Measurements from ENCODE around the genes SLFN11, MMP28 and HEATR9.

DNA sequence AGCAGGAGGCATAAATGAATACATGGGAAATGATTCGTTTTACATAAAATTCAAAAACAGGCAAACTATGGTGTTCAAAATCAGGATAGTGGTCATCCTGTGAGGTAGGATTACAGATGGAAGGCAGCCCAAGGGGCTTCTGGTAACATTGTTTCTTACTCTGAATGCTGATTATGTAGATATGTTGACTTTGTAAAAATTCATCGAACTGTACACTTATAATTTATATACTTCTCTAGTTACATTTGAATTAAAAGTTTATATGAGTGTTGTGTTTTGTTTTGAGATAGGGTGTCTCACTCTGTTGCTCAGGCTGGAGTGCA is 24.9 kb downstream of the RFFL start:
- PRO-cap = no peak

GRCh38 chr17:35044693-35045358 is 18.7 kb downstream of the RFFL start:
- PRO-cap = no peak

- PRO-cap = no peak
Observed at GRCh38 chr17:35051074-35051662, 12.3 kb downstream of the RFFL start.

GRCh38 chr17:35051663-35052214 is 11.8 kb downstream of the RFFL start:
- PRO-cap = no peak

DNA sequence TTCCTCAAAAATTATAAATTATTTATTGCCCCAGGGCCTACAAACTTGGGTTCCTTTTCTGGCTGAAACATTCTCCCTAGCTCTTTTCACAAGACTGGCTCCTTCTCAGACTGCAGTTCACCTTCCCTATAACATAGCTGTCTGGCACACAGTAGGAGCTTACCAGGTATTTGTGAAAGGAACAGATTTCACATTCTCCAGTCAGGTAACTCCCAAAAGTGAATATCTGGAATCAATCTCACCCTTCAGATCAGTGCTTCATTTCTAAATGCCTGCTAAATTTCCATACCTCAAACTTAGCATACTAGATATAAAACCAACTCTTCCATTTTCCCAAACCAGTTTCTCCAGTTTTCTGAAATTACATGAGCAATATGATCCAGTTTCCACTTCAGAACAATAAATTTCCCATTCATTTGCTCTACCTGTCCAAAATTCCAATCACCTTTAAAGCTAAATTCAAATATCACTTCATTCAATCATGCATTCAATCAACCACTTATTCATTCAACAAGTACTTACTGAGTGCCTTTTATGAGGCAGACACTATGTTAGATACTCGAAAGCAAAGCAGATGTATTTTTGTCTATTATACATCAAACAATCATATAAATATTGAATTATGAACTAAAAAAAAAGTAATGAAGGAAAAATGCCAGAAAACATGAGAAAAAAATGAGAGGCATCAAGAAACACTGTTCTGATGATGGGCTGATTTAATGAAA is 6.0 kb downstream of the RFFL start:
- PRO-cap = no peak

- PRO-cap = no peak
Observed at GRCh38 chr17:35087528-35088363, 24.2 kb upstream of the RFFL start.

DNA sequence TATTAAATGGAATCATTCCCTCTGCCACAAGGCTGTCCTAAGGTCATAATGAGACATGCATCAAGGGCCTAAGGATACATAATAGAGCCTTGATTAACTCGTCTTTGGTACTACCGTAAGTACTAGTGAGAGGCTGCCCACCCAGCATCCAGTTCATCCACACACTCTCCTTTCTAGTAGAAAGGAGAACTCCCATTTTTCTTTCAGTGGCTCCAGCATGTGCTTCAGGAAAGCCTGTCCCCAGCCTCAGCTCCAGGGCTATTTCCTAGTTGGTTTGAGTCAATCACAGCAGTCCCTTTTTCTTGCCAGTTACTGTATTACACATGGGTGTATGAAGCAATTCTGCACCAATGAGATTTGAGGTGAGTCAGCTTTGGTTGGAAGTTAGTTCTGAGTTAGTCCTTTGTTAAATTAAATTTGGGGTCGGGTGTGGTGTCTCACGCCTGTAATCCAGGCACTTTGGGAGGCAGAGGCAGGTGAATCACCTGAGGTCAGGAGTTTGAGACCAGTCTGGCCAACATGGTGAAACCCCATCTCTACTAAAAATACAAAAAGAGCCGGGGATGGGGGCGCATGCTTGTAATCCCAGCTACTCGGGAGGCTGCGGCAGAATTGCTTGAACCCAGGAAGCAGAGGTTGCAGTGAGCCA is 24.8 kb downstream of the RAD51D start:
- PRO-cap = no peak

DNA sequence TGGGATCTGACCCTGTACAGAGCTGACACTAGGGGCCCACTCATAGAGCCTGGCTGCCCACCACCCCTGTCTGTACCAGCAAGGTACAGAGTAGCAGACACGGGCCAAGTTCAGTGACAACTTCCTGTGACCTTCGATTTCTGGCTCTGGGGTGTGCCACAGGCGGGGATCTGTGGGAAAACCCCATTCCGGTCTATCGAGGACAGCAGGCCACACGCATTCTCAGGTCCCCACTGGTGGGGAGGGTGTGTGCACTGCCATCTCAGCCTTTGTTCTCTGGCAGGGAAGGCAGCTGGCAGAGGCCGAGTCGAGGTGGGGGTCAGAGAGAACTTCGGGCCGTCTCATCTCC is 10.0 kb downstream of the NLE1 start:
- PRO-cap = no peak

- PRO-cap = no peak
Observed at GRCh38 chr17:35213342-35213956, 19.3 kb upstream of the SLC35G3 start.

- PRO-cap = bidirectional peak, plus-strand start at chr17:35244631, minus-strand start at chr17:35244634
Observed at GRCh38 chr17:35244192-35244895, 1.5 kb downstream of the SLFN5 start.

GRCh38 chr17:35345576-35346256 is 27.7 kb downstream of the SLFN11 start:
- PRO-cap = no peak

- PRO-cap = bidirectional peak, plus-strand start at chr17:35373841, minus-strand start at chr17:35373623
Observed at GRCh38 chr17:35373395-35374178, at the start of gene SLFN11. Gene SLFN11, minus strand, starts transcription at chr17:35373621.

- PRO-cap = no peak
Observed at GRCh38 chr17:35603337-35603730, 16.2 kb downstream of the AP2B1 start.

DNA sequence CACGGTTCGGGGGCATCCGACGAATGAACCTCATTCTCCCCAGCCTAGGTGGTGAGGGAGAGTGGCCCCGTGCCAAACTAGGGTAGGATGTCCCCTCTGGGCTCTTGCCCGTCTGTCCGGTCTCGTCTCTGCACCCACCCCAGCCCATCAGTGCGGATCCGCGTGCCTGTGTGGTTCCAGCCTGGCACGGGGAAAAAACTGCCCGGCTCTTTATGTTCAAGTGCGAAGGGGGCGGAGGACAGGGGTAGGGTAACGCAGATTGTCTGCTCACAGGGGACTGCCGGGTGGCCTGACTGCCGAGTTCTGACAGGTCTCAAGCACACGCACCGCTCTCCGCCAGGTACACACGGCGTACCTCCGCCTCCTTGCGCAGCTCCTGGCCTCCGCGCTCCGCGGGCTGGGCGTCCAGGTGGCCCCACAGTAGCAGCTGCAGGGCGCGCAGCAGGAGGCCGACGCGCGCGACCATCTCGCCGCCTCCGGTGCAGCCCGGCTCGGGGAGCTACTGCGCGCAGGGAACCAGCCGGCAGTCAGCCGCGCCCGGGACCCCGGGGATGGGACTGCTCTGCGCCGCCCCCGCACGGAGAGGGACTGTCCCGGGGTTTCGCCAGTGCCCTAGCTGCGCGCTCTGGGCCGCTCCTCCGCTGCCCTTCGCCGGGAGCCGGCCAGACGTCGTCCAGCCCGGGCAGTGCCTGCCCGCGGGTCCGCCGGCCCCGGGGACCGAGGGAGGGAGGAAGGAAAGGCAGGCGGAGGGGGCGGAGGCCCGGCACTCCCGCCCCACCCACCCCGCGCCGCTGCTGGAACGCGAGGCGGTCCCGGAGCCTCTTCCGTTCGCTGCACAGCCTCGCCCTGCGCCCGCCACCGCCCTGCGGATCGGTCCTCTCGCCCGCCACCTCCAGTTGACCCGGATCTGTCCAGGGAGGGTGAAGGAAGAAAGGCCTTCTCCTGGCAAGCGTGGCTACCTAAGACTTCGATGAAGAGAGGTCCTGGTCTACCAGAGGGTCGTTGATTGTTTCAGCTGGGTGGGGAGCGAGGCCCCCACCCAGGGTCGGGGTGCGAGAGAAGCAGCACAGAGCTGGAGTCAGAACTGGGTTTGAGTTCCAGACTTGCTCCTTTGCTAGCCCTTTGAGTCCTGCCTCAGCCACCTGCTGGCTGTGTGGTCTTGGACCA is at the start of gene MMP28:
Gene MMP28, minus strand, starts transcription at position 730 of the 1,167 bp plus-strand sequence.
- PRO-cap = unidirectional peak, minus-strand start at position 691 of the sequence; unidirectional peak, minus-strand start at position 703 of the sequence

- PRO-cap = no peak
Observed at GRCh38 chr17:35847649-35848504, 20.8 kb downstream of the HEATR9 start.

DNA sequence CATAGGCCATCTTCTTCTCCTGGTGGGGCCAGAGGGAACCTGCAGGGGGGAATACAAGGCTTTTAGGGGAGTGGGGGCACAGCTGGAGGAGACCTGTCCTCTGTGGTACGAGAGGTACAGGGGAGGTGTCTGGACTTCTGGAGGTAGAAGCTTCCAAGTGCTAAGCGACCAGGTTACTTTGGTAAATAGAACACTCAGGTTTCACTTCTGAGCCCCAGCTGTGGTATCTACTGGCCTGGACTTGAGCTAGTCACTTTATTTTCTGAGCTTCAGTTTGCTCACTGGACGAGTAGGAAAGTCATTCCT is at the start of gene HEATR9:
Gene HEATR9, minus strand, starts transcription at position 159 of the 306 bp plus-strand sequence.
- PRO-cap = no peak

- PRO-cap = no peak
Observed at GRCh38 chr17:35983425-35984139, 2.3 kb upstream of the CCL16 start.

DNA sequence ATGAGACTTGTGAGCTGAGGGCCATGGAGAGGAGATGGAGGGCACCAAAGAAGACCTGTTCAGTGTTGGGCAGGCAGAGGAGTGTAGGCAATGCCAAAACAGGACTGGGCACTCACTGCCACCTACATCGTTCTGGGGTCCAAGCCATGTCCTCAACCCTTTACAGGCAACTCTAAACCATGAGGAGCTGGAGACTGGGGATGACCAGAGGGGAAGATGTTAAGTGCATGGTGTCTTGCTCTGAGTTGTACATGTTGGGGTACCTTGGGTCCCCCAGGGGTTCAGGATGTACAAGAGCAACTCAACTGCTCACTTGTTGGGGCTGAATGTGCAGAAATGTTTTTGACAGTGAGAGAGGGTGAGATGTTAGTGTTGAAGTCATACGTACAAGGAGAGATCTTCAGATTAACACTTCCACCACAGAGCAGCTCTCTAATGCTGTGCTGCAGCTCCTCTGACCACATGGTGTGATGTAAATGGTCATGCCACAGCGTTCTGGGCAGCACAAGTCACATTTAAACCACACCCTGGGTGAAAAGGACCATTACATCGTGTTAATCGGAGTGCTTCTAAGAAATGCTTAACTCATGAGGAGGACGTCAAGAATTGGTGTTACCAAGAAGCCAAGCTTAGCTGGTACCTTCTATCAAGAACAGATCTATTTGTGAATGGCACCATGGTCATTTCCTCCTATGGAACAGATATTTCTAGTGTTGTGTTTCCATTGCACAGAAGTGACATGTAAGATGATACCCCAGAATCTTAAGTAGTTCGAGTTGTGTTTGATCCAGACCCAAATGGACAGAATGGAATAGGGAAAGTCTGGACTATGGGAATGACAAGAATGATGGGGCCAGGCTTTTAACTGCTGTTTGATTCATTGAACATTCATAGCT is 2.5 kb downstream of the CCL18 start:
- PRO-cap = bidirectional peak, plus-strand start at position 655 of the sequence, minus-strand start at position 307 of the sequence; unidirectional peak, plus-strand start at position 796 of the sequence

DNA sequence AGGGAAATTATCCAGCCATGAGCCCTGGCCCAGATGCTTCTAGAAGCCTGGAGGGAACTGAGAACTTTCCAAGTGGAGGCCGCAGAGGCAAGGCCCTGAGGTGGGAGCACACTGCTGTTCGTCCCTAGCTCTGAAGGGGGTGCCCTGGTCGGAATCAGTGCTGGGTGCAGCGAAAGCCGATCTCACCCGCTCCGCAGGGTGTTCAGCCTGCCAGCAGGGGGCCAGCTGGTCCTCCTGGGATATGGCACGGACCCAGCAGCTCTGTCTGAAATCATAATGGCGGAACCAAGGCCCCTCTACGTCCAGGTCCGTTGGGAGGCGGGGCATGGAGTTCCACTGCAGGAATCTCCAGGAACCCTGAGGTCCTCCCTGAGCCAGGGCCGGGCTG is 10.5 kb downstream of the TBC1D3B start:
- PRO-cap = no peak

DNA sequence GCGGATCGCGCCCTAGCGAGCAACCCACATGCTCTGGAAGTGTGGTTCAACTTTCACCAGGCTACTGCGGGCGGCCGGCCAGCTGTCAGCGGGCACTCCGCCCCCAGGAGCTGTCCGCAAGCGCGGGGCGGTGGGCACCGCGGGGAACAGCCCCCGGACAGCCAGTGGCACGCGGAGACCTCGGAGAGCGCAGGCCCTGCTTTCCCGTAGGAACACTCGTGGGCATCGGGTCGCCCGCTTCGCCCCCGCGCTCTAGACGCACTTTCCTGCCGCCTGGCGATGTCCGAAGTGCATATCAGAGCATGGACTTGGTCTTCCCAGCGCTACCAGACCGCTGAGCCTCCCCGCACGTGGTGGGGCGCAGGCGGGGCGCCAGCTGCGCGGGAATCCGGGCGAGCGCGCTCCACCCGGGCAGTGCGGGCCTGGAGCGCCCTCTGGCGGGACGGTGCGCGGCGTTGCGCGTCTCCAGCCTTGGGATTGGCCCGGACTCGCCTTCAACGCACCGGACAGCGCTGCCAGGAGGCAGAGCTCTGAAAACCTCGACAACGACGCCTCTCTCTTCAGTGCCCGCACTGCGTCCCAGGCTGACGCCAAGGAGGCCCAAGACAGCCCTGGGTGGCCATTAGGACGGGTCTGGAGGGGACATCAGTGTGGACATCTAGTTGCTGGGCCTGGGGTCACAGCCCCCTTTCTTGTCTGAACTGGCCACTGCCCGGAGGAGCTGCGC is 3.6 kb upstream of the ZNHIT3 start:
- PRO-cap = no peak

All from bronchial lymph node (tissue), 1 donor.